Melanocyte of skin (primary cell): ENCODE measurements around a stretch of chr4.

DNA sequence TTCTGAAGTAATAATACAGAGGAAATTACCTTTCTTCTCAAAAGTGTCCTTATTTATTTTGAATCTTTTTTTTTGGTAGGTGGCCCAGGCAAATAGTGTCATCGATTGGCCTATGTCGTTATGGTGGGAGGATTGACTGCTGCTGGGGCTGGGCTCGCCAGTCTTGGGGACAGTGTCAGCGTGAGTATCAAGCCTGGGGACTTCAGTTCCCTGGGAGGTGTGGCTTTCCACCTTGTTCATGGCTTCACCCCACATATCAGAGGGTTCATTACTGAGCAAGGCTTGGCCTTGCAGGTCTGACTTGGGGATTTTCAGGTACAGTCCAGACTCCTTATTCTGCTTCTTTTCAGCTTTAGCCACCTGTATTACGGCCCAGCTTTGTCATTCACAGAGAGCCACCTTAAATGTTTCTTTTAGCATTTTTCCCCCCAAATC, 2.6 kb downstream of the NPNT start:
- CAGE, long polyA plus RNA, 2 experiments: no peak in any of the 2 experiments

DNA sequence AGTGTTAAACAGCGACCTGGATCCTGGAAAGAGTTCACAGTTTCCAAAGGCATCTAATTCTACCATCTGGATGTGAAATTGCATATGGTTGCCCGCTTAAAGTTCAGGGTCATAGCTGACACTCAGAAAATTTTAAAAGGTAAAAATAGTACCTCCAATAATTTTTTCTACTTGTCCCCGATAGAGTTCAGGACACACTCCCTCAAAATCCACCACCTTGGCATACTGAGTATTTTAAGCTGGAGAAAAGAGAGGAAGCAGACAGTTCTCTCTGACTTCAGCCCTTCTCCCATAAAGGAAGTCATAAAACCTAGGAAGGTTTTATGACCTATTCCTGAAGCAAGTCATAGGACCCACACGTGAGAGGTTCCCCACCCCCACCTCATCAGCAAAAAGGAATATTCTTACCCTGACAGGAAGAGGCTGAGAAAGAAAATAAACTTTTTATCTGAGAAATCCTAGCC, 270.2 kb downstream of the PAPSS1 start:
- CAGE, long polyA plus RNA, 2 experiments: no peak in any of the 2 experiments

DNA sequence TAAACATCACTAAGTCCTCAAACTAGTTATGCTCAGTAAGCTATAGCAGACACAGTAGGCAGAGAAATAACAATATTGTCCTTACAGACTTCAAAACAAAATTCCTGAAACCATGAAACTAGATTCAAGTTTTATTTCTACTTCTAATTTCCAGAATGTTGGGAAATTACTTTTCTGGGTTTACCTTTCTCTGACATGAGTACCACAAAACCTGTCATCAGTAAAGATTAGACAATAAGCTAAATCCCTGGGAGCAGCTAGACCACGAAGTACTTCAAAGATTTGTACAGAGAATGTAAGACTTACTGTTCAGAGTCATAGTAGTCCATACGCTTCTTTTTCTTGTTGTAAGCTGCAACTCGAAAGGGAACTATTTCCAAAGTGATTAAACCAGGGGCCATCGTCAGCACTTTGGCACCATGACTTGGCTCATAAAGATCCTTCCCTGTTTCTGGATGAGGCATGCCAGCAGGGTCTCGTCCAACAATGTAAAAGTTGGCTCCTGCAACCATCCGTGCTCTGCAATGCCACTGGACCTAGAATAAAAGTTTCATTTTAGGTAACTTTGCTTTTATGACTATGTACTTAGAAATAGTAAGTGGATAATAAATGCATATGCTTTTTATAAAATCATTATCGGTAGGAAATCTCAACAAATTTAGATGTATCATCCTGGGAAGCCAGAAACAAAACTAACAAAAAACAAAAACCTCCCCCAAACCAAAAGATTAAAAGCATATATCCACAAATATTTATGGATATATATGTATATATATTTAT, 88.5 kb downstream of the PAPSS1 start:
- CAGE, long polyA plus RNA, 2 experiments: no peak in any of the 2 experiments

GRCh38 chr4:107989955-107990855, 516 bp downstream of the HADH start:
- CAGE, long polyA plus RNA, 2 experiments: no peak in any of the 2 experiments

DNA sequence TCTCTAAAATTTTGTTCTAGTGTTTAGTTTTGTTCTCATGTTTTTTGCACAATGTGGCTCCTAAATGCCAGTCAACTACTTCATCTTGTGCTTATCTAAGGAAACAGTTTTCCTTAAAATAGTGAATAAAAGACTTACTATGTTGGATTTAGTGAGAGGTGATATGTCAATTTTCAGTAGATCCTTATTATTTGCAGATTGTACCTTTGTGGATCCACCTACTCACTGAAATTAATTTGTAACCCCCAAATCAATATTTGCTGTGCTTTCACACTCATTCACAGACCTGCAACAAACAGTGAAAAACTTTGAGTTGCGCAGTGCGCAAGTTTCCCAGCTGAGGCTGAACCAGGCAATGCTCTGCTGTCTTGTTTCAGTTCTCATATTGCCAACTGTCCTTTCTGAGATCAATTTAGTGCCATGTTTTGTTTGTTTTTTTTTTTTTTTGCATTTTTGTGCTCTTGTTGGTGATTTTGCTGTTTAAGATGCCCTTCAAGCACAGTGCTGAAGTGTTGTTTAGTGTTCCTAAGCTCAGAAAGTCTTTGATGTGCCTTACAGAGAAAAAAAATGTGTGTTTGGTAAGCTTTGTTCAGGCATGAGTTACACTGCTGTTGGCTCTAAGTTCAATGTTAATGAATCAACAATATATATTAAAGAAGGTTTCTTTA, 40.8 kb upstream of the LEF1 start:
- CAGE, long polyA plus RNA, 2 experiments: no peak in any of the 2 experiments

- CAGE, long polyA plus RNA, 2 experiments: no peak in any of the 2 experiments
These were observed 393 bp upstream of the ETNPPL start for GRCh38 chr4:108763296-108763595.

- CAGE, long polyA plus RNA, 2 experiments: no peak in any of the 2 experiments
These were observed 797 bp downstream of the SEC24B start for GRCh38 chr4:109434178-109435046.

GRCh38 chr4:109973139-109973596, 60.5 kb downstream of the EGF start:
- CAGE, long polyA plus RNA, 2 experiments: no peak in any of the 2 experiments

DNA sequence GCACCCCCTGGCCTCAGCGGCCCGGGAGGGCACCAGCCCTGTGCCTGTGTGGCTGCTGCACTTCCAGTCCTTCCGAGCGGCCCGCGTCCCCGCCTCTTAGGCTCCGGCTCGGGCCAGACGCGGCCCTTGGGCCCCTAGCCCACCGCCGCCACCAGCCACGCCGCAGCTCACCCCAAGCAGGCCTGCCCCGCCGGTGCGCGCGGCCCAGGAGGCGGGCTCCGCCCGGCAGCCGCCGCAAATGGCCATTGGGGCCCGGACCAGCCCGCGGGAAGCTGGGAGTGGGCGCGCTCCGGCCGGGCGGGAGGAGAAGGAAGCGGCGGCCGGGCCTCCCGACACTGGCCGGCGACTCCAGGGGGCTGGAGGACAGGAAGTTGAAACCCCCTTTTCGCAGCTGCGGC, 1.8 kb downstream of the ELOVL6 start:
- CAGE, long polyA plus RNA, 2 experiments: no peak in any of the 2 experiments

- CAGE, long polyA plus RNA, 2 experiments: no peak in any of the 2 experiments
These were observed 8.8 kb downstream of the ENPEP start for GRCh38 chr4:110484631-110485192.

DNA sequence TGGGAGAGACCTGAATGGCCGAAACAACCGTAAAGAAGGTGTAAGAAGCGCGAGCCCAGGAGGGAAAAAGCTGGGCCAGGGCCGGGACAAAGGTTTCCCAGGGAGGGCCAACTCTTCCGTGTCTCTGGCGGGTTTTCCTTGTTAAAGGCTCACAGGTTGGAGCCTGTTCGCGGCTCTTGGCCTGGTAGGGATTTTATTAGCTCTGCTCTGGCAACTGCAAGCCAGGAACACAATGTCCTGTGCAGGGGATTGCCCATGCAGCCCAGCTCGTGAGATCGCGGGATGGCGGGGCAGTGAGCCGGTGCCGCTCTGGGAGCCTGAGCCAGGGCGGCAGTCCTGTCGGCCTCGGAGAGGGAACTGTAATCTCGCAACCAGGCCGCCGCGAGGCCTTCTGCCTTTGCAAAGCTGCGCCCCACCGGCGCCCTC, 2.2 kb downstream of the PITX2 start:
- CAGE, long polyA plus RNA, 2 experiments: no peak in any of the 2 experiments

GRCh38 chr4:110641934-110642256, 19.0 kb upstream of the PITX2 start:
- CAGE, long polyA plus RNA, 2 experiments: no peak in any of the 2 experiments

DNA sequence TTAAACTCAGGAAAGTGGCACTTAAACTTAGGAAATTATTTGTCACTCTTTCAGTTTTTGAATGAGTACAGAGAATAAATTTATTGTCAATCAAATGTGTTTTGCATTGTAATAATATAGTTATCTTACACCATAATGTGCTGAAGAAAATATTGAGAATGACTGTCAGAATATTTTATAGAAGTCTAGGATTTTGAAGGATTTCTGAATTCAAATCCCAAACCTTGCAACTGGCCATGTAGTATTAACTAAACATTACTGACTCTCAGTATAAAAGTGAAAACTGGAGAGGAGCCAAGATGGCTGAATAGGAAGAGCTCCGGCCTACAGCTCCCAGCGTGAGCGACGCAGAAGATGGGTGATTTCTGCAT, 713.8 kb upstream of the PITX2 start:
- CAGE, long polyA plus RNA, 2 experiments: no peak in any of the 2 experiments

- CAGE, long polyA plus RNA, 2 experiments: no peak in any of the 2 experiments
These were observed 11.2 kb downstream of the LARP7 start for GRCh38 chr4:112647859-112648800.

- CAGE, long polyA plus RNA, 2 experiments: no peak in any of the 2 experiments
These were observed 96.3 kb downstream of the ANK2 start for GRCh38 chr4:113145230-113146588.

GRCh38 chr4:113532684-113533305, 228.7 kb downstream of the CAMK2D start:
- CAGE, long polyA plus RNA, 2 experiments: no peak in any of the 2 experiments

GRCh38 chr4:113635736-113636052, 125.8 kb downstream of the CAMK2D start:
- CAGE, long polyA plus RNA, 2 experiments: no peak in any of the 2 experiments

- CAGE, long polyA plus RNA, 2 experiments: no peak in any of the 2 experiments
These were observed 124.9 kb downstream of the CAMK2D start for GRCh38 chr4:113636306-113637364.

GRCh38 chr4:113684492-113684688, 77.1 kb downstream of the CAMK2D start:
- CAGE, long polyA plus RNA, 2 experiments: no peak in any of the 2 experiments

DNA sequence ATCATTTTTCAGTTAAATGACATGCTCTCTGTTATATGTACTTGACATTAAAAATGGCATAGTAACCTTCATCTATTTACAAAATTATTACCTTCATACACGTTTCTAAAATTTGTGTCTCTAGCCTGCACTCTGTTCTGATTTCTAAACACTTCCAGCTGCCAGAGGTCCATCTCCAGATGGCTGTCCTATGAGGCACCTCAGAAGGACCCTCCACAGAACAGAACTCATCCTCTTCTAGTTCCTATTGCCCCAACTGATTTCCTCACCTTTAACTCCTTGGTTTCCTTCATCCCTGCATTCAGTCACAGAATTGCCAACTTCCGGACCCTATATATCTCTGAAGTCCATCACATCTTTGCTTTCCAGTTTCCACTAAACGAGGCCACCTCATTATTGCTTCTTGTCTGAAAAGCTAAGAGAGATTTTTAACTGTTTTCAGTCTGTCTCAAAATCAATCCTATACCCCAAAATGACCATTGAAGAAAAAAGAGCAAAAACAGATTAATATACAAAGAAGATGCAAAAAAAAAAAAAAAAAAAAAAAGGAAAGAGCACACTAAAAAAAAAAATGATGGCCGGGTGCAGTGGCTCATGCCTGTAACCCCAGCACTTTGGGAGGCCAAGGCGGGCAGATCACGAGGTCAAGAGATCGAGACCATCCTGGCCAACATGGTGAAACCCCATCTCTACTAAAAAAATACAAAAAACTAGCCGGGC, 73.0 kb downstream of the CAMK2D start:
- CAGE, long polyA plus RNA, 2 experiments: no peak in any of the 2 experiments